Epithelial cell of esophagus (primary cell): ENCODE measurements around a stretch of chr3.

DNA sequence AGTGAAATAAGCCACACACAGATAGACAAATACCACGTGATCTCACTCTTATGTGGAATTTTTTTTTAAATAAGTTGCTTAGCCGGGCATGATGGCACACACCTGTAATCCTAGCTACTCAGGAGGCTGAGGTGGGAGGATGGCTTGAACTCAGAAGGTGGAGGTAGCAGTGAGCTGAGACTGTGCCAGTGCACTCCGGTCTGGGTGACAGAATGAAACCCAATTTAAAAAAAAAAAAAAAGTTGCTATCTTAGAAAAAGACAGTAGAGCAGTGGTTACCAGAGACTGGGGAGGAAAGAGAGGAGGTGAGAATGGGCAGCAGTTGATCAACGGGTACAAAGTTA is 915 bp upstream of the CCR2 start:
- RRBS, result no CpG with 5 or more reads among the region's 4 CpGs

GRCh38 chr3:46384047-46384457 is 13.3 kb downstream of the CCR5 start:
- RRBS, result no CpG with 5 or more reads among the region's 6 CpGs

- RRBS, result no CpG with 5 or more reads among the region's 5 CpGs
Observed at GRCh38 chr3:46386001-46386754, 15.4 kb downstream of the CCR5 start.

- RRBS, result no CpG with 5 or more reads among the region's 15 CpGs
Observed at GRCh38 chr3:46405058-46406198, 1.6 kb upstream of the CCRL2 start.

DNA sequence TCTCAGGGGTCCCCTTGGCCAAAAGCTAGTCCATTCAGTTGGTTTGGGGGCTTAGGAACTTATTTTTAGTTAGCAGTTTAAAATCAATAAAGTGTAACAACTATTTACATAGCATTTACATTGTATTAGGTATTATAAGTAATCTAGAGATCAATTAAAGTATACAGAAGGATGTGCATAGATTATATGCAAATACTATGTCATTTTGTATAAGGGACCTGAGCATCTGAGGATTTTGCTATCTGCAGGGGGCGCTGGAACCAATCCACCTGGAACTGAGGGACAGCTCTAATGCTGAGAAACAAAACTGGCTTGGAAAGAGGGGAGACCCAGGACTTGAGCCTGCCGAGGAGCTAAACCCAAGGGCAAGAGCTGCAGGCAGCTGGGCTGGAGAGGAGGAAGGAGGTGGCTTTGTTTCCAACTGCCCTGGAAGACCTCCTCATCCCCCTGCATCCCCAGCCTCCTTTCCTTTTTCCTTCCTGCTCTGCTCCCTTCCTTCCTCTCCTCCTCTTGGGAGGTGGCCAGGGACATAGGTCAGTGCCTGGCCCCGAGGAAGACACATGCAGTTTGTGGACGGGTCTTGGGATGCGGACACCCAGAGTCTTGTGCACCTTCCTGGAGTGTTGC is 985 bp upstream of the RTP3 start:
- RRBS, result no CpG with 5 or more reads among the region's 5 CpGs

DNA sequence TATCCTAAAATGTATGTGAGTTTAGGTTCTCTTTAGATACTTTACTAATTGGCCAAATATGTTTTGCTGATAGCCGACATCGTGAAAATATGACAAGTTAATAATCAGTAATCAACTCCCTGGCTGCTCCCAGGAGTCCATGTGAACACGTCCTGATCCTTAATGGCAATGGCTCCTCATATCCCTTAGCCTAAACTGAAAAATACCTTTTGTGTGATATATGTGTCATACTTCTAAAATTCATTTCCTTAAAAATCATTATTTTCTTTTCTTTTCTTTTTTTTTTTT is 552 bp upstream of the LRRC2 start:
- RRBS, result no CpG with 5 or more reads among the region's 3 CpGs

- RRBS, result no CpG with 5 or more reads among the region's 19 CpGs
Observed at GRCh38 chr3:46903109-46903660, 25.7 kb downstream of the PTH1R start.

- RRBS, result no CpG with 5 or more reads among the region's 17 CpGs
Observed at GRCh38 chr3:46909340-46909875, 31.9 kb downstream of the PTH1R start.

DNA sequence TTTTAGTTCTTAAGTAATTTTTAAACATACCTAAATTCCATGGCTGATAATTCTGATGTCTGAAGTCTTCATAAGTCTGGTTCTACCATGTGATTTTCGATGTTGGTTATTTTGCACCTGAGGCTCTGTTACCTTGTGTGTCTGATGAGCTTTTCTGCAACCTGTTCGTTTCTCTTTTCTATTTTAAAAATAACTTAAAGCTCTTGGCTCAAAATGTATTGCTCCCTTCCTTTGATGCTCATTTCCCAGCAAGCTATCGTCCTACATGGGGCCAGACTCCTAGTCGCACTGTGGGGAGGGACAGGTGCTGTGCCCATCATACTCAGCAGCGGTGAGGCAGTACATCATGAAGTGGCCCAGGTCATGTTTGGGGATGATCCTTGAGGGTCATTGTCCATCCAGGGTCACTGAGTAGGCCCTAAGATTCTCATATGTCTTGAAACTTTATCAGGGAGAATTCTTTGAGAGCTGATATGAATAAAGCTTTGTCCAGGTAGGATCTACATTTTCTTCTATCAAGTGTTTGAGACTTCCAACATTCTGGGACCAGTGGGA is 41.1 kb downstream of the PTH1R start:
- RRBS, result no CpG with 5 or more reads among the region's 5 CpGs

DNA sequence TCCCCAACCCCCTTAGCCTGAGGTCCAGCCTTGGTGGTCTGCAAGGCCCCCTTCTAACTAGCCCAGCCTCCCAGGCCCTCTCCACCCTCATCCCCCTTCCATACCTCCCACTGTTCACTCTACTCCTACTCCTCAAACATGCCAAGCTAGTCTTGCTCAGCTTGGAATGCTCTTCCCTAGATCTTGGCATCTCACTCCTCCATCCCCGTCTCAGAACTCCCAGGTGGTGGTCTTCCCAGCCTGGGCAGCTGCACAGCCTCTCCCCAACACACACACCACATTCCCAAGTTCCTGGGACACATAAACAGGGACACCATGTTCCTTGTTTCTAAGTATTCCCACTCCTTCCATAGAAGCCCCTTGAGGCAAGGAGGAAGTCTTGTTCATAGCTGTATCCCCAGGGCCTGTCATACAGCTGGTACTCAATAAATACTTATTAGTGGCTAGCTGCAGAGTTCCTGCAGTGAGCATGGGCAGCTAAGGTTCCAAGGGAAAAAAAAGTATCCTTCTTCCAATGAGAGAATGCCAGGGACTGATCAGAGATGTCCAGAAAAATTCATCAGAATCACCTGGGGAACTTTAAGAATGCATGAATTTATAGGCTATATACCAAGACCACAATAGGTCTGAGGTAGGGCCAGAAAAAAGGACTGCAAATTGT is 9.1 kb downstream of the CCDC12 start:
- RRBS, result no CpG with 5 or more reads among the region's 1 CpG

- RRBS, result no CpG with 5 or more reads among the region's 1 CpG
Observed at GRCh38 chr3:46982523-46982761, 3.0 kb downstream of the NBEAL2 start.

DNA sequence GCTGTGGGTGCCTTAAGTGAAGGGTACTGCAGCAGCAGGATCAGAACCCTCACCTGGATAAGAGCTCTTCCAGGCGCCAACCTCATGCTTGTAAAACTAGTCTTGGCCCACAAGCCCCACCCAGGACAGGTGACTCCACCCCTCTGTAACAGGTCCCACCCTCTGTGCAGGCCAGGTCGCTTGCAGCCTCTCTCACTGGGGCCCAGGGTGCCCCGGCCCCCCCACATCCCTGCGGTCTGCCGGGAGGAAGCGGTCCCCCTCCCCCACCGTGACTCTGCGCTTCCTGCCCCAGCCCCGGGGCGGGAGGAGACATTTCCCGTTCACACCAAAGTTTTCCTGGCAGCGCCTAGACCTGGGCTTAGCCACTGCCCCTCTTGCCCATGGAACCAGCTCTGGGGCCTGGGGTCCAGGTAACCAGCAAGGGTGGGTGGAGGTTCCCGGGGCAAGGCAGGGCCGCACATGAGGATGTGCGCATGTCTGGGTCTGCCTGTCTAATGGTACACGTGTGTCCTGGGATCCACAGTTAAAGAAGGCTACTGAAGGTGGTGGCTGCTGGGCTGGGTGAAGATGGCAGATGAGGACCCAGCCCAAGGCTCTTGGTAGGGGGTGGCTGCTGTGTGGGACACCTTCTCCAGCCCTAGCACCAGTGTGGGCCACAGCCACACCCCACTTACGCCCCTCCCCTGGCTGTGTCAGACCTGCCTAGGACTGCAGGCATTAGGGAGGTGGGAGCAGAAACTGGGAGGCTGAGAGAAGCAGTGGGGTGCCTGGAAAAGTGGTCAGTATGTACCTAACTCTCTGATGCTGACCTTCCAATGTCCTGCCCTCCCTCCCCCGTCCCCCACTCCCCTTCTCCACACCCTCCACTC is 8.4 kb downstream of the NBEAL2 start:
- RRBS, result 19% methylated on average over 5 of the region's 18 CpGs

DNA sequence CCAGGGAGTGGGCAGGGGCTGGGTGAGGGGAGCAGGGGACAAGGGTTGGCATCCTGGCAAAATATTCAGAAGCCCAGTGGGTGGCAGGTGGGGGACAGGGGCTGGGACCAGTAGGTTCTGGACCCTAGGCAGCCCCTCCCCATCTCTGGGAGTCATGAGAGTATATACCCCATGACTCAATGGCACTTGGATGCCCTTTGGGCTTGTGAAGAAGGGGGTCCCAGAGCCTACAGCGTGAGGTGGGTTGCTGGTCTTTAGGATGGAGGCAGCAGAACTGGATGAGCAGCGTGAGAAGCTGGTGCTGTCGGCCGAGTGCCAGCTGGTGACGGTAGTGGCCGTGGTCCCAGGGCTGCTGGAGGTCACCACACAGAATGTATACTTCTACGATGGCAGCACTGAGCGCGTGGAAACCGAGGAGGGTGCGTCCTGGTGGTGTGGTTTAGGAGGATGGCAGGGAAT is 24.1 kb downstream of the NBEAL2 start:
- RRBS, result no CpG with 5 or more reads among the region's 11 CpGs

DNA sequence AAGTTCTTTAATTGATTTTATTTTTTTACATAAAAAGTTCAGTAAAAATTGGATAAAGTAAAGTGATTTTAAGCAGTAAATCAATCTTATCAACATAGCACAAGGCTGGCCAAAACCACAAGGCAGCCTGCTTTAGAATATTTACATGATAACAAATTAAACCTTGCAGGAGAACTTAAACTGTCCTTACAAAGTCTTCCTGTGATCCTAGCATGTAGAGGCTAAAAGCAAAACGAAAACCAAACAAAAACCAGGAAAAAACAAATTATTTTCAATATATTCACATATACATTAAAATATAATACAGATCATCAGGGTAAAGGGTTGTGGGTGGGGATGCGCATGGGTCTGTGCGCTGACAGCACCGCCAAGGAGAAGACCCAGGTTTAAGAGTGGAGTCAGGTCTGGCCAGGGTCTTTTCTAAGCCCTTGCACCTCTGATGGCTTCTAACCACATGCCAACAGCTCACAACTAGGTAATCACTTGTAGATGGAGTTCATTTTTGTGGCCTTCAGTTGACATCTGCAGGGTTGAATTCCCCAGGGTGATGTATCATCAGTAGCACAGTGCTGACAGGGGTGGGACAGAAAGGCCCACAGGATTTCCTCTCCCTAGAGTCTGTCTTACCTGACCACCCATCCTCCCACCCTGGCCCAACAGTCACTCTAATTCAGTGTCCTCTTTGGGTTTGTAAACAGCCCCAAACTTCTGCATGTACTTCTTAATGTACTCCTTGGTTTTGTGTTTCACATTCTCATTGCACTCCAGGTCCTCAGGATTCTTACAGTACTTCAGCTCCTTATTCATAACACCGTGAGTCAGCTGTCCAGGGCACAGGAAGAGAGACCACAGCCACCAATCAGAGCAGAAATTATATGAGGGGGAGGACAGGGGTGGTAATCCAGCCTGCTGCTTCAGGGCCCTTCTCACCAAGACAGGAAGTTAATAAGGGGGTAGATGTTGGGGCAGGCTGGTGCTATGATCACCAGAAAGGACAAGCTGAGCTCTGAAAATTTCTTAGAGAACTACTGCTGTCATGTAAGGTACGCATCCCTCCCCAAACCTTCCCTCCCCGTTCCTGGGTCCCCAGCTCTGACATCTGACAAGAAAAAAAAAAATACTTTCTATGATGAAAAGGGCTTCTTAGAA is 37.3 kb downstream of the NBEAL2 start:
- RRBS, result no CpG with 5 or more reads among the region's 7 CpGs

- RRBS, result no CpG with 5 or more reads among the region's 2 CpGs
Observed at GRCh38 chr3:47022851-47023196, 43.4 kb downstream of the NBEAL2 start.

GRCh38 chr3:47161360-47161753 is 2.6 kb downstream of the SETD2 start:
- RRBS, result no CpG with 5 or more reads among the region's 1 CpG

DNA sequence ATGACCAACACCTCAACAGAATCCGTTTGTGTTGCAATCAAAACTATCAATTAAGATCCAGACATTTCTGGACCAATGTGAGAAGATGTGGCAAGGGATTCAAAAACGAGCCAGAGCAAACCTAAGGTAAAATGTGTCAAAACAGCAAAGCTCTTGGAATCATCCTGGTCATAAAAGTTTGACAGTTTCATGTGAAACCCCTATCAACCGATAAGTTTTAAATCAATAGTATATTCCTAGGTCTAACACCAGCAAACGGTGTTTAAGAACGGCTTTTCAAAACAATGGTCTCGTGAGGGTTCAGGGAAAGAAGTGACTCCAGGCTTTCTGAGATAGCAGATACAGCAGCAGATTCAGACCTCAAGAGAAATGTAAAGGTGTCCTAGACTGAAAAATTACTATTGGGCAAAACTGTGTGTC is 1.4 kb downstream of the SETD2 start:
- RRBS, result no CpG with 5 or more reads among the region's 6 CpGs

DNA sequence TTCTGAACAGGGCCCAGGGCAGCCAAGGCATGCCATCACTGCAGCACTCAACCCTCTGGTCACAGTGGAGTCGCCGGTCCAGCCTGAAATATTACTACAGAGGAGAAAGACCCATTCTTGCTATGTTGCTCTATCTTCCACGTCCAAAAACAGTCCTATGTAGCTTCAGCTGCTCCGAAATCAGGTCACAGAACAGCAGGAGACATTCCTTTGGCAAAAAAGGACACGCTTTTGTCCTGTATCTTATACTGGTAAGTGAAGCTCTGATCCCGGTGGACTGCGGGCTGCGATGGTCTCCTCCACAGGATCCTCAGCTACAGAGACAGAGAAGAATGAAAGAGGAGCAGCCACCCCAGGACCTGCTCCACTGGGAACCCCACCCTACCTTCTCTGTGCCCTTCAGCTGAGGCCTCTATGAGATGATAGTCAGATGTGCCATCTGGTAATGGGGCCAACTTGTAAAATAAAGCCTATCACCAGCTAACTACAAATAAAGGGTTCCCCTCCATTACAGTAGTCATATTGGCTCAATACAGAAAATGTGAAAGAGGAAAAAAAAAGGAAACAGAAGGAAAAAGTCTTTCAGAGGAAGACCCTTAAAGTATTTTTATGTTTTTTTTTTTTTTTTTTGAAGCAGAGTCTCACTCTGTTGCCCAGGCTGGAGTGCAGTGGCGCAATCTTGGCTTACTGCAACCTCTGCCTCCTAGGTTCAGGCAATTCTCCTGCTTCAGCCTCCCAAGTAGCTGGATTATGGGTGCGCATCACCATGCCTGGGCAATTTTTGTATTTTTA is 17.4 kb downstream of the ELP6 start:
- RRBS, result no CpG with 5 or more reads among the region's 10 CpGs

DNA sequence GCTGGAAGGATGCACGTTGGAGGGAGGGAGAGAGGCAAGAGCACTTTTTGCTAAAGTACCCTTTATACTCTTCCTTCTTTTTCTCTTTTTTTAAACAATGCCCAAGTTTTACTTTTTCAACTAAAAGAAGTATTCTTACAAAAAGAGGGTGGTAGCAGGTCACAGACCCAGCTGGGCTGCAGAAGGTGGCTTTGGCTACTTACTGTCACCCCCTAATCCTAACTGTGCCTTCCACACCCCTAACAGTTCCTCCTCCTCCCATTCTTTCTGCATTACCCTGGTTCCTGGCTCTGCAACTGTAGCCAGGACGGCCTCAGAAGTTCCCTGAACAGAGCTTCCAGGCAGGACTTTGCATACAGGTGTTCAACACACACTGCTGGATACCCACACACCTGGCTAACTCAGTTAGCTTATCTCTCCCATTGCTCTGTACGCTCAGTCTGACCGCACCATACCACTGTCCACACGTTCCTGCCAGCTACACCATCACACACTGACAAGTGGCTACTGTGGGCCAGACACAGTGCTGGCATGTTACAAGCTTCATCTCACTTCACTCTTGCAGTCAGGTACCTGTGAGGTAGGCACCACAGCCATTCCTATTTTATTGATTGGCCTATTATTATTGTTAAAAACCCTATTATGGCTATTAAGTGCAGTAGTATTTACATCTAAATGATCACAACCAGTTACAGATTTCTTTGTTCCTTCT is 12.9 kb downstream of the ELP6 start:
- RRBS, result no CpG with 5 or more reads among the region's 5 CpGs

DNA sequence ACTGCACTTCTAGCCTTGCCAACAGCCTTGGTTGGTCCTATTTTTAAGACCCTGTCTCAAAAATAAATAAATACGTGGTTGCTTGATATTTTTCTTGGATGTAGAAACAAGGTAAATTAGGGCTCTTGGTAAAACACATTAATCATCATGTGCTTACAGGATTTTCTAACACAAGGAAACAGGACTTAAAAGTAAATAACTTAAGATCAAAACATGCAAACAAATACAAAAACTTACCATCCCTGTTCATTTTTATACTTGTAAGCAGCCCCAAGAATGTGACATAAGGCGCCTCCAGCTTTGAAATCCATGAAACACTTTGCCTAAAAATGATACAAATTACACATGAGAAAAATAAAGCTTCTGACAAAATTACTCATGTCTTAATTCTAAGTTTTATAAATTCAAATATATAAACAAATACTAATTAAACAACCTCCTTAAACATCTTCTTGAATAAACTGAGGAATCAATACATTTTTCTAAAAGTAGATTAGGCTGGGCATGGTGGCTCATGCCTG is 36.0 kb downstream of the SMARCC1 start:
- RRBS, result no CpG with 5 or more reads among the region's 2 CpGs